Hematopoietic multipotent progenitor cell (in vitro differentiated cells): Measurements from ENCODE around the genes NSUN3 and OR5K3.

- CAGE, long polyA plus RNA = no peak
Observed at GRCh38 chr3:82080313-82080654, 318.8 kb upstream of the GBE1 start.

- CAGE, long polyA plus RNA = no peak
Observed at GRCh38 chr3:82342396-82342808, 581.0 kb upstream of the GBE1 start.

DNA sequence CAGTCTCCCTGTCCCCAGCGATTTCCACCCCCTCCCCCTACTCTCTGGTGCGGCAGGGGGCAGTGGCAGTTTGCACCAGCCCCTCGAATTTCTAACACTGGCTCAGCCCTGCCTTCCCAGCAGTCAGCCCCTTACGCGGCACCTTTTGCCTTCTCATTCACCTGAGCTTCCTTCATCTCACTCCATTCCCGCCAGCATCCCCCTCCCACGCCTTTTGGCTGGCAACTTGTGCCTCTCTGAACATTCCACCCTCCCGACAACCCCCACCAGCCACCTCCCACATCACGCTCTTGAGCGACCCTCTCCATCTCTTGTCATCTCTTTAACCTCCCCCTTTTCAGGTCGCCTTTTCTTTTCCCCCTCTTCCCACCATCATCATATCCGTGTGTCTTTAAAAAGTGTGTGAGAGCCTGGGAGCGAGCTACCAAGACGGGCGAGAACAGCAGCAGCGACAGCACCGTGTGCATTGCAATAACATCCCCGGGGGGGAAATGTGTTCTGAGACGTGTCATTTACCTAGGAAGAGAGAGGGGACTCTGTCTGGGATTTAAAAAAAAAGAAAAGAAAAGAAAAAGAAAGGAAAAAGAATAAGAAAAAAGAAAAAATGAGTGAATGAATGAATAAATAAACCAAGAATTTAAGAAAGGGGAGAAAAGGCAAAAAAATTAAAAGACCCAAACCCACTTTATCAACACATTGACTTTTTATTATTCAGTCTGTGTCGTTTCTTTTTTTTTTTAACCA lies 1.1 kb downstream of the CADM2 start:
- CAGE, long polyA plus RNA = no peak

- CAGE, long polyA plus RNA = no peak
Observed at GRCh38 chr3:85504230-85505423, 545.8 kb downstream of the CADM2 start.

GRCh38 chr3:86389970-86390397 lies 601.0 kb downstream of the VGLL3 start:
- CAGE, long polyA plus RNA = no peak

DNA sequence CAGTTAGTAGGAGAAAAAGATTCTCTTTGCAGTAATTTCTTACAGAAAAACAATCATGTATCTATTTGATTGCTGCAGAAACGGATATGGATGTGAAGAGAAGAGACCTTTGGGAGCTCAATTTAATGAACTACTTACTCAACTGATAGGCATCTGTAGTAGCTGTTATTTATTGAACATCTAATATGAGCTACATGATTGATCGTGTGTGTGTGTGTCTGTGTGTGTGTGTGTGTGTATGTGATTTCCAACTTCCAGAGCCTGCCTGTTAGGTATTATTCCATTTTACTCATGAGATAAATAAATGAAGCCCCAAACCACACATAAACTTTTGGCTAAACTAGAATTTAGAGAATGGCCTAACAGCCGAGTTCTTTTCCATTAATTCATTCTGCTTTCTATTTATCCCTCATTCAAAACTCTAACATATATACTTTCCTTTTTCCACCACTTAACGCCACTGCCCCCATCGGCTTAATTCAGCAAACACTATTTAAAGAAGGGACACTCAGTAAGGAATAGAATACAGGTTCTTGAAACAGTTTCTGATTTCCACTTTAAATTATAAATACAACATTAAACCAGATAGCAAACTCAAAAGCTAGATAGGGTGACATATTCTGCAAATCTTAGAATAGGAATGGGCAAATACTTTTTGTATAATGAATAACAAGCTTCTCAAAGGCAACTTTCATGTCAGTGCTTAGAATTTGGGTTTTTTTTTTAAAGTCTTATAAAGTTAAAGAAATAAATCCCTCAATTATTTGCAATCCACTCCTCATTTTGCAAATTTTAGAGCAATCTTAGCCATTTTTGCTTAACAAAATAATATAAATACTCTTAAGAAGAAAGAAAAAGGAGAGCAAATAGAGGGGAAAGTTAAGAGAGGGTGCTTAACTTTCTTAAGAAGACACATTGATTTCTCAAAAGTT lies 47.9 kb downstream of the VGLL3 start:
- CAGE, long polyA plus RNA = no peak

DNA sequence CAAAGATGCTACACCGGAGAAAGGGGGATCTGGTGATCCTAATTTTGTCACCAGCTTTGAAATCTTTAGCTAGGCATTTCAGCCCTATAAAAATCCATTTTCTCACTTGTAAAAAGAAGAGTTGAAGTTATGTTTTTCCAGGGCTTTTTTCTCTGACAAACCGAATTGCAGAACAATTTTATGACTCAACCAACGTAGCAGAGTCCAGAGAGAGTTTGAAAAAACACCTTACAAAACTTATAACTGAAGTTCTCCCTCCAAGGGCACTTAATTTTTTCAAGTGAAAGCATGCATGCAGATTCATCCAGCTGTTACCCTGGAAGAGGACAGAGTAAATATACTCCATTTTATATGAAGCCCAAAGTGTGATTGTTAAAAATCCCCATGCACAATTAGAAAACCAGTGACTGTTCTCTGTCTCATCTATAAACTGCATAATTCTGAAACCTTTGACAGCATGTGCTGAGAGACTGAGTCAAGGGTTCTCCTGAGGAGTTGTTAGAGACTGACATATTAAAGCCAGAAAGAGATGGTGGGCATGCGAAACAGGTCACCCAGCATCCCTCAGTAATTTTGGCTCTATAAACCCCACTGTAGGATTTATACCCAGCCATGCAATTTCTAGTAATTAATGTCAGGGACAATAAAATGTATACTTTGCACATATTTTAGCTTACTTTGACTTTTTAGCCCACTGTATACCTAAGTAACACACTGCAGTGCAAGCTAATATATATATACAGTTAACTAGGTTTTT lies 3.7 kb downstream of the VGLL3 start:
- CAGE, long polyA plus RNA = no peak

- CAGE, long polyA plus RNA = no peak
Observed at GRCh38 chr3:88150451-88150700, 617 bp downstream of the C3orf38 start.

DNA sequence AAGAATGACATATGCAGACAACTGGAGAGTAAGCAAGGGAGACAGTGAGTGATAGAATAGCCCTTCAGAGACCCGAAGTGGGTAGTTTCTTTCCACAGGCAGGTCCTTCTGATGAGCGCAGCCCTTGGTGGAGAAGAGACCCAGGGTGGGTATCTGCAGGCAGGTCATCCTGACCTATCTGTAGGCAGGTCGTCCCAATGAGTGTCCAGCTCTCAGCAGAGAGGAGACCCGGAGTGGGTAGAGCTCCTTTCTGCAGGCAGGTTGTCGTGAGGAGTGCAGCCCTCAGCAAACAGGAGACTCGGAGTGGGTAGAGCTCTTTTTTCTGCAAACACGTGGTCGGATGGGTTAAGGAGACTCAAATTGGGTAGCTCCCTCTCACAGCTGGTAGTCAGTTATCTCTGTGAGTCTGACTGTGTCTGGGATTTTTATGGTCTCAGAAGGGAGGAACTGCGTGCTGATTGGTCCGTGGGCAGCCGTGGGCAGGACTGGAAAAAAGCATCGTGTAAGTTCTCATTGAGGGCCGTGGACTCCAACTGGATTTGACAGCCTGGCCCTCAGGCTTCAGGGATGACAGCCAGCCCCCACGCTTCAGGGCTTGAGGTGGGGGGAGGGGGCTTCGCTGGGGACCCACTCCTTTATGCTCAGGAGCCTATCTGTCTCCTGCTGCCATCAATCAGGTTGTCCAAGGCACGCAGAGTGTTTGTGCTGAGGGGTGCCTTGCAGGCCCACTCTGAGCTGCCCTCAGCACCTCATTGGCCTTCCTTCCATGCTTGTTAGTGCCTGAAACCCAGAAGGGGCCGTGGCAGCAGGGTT lies 463.8 kb downstream of the EPHA3 start:
- CAGE, long polyA plus RNA = no peak

DNA sequence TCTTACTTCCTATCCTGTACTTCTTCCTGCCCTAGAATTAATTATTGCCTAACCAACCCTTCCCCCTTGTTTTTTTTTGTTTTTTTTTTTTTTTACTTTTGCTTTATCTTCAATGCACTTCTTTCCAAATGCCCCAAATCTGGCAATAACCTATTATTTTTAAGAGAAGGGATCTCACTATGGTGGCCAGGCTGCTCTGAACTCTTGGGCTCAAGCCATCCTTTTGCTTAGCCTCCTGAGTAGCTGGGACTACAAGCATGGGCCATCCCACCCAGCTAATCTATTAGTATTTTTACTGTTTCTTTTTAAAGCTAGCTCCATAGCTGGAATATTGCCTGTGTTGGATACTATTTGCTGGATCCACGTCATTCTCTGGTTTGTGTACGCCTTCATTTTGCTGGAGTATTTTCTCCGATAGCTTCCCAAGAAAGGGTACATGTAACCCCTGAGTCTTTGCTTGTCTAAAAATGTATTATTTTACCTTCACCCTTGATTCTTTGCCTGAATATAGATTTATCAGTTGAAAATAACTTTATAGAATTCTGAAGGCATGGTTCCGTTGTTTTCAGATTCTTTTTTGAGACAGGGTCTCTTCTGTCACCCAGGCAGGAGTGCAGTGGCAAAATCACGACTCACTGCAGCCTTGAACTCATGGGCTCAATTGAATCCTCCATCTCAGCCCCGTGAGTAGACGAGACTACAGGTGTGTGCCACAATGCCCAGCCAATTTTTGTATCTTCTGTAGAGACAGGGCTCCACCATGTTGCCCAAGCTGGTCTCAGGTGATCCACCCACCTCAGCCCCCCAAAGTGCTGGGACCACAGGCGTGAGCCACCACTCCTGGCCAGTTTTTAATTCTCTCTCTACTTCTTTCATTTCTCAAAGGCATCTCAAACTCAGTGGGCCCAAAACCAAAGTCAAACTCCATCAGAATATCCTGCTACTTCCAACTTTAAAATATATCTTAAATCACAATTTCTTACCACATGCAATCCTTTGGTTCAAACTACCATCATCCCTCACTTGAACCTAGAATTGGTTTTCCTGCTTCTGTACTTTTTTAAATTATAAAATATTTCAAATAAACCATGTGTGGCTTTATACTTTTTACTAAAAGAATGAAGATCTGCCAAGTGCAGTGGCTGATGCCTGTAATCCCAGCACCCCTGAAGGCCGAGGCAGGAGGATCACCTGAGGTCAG lies 3.7 kb downstream of the DHFR2 start:
- CAGE, long polyA plus RNA = no peak

GRCh38 chr3:94062586-94063647 lies at the start of gene NSUN3:
NSUN3 (plus strand) TSS chr3:94063061.
- CAGE, long polyA plus RNA = no peak

DNA sequence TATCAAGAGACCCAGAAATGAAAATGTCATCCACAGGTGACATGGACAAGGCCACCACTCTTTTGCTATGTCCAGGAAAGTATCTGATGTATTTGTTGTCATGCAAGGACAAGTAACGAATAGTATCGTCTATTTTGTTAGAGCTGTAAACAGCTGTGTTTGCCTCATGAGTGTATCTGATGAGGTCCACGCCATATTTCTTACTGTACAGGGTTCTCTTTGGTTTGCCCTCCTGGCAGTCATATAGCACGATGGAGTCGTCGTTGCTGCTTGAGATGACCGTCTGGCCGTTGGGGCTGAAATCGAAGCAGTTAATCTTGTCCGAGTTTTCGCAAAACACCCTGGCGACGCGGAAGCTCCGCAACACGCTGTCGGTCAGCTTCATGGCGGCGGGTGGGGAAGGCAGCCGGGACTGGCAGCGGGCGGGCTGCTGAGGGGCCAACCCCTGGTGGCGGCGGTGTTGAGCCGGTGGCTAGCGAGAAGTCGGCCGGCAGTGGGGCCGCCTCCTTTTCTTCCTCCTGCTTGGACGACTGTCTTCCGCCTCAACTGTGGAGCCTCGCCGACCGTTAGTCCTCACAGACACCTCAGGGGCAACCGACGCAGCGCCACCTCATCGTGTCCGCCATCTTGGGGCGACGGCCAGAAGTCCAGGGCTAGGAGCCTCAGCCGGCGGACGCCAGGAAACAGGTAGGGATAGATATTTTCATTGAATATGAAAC lies 874.9 kb downstream of the NSUN3 start:
- CAGE, long polyA plus RNA = no peak

DNA sequence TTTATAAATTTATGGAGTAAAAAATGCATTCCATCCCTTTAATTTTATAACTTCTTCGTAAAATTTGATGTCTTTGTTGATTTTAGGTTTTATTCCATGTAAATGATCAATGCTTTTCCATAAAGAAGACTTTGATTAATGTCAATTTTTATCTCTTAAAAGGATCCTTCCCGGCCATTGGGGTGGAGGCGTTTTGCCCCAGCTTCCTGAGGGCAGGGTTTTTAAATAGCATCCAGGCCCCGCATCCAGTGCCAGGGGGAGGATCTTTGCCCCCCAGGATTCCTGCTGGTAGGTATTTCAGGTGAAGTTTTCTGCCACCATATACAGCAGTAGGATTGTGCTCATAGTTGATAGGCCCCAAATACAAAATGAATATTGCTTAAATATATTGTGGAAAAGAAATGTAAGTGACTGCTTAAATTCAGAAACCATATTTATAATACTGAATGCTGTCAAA lies 172.1 kb upstream of the ARL6 start:
- CAGE, long polyA plus RNA = no peak

- CAGE, long polyA plus RNA = no peak
Observed at GRCh38 chr3:97821310-97821728, 492 bp upstream of the CRYBG3 start.

GRCh38 chr3:98299468-98299669 lies 17.1 kb downstream of the OR5H2 start:
- CAGE, long polyA plus RNA = no peak

GRCh38 chr3:98390235-98390888 lies at the start of gene OR5K3:
OR5K3 (plus strand) TSS chr3:98390666.
- CAGE, long polyA plus RNA = no peak

DNA sequence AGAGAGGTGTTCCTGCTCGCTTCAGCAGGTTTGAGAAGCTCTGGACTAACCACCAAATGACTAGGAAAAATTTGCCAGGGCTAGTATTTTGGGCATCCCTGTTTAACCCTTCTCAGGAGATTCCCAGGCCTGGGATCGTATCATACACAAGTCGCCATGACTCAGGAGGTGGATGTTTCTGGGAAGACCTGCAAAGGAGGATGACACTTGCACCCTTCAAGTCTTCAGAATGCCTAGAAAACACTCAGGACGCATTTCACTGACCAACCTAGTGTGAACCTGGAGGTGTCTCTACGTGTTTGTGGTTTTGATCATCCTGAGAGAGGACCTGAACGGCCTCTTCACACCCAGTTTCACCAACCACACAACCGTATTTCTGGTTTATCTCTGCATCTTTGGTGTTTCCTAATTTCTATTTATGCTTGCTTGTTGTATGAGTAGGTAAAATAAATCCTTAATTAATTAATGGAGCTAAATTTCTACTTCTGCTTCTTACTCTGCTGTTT lies 2.8 kb upstream of the CLDND1 start:
- CAGE, long polyA plus RNA = no peak

DNA sequence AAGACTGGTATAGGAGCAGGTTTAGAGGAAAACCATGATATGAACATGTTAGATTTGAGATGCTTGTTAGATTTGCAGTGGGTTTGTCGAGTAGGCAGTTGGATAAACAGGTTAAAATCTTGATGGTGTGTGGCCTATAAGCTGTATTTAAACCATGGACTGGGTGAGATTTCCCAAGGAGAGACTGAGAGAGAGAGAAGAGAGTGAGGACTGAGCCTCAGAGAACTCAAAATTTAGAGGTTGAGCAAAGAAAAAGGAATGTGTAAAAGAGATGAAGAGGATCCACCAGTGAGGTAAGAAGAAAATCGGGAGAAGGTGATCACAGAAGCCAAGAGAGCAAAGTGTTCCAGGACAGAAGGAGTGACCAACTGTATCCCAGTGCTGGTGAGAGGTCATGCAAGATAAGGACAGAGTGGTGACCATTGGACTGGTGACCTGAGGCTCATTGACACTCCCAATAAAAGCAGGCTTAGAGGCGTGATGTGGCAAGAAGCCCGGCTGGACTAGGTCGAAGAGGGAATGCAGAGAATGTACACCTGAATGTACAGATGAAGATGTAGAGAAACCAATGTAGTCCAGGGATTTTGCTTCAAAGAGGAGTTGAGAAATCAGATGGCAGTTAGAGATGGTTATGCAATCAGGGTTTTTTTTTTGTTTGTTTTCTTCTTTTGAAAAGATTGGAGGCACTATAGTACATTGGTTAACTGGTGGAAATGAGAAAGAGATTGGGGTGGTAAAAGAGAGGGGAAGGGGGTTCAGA lies 23.1 kb downstream of the ST3GAL6 start:
- CAGE, long polyA plus RNA = no peak

GRCh38 chr3:98799069-98799821 lies 36.1 kb downstream of the ST3GAL6 start:
- CAGE, long polyA plus RNA = no peak

DNA sequence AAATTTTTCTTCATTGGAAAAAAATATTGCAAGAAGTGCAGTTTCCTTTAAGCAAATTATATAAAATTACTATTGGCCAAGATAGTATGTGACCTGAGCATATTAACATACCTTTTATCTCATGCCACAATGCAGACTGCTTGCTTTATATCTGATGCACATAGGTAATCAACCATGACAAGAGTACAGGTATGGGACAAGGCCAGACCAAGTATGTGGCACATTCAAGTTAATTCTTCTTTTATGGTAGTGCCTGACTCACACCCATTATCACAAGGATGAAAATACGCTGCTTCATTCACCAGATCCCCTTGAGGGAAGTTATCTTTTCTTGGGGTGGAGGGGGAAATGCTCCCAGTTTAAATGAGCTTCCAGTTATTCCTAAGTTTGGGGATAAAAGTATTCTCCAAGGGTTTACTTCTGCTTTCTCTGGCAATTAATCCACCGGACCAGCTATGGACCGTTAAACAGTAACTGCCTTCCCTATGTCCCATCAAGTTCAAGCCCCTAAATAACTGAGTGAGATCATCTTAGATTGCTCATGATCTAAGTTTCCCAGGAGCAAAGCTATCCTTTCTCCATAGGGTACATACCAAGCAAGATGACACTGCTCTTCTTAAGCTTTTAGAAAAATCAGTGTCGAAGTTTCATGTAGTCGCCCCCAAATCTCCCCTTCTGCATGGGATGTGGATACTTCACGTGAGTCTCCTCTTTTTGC lies 1.9 kb downstream of the COL8A1 start:
- CAGE, long polyA plus RNA = no peak